ENCODE measurements around a stretch of chr10.

- PRO-cap = no peak
Observed at GRCh38 chr10:78266931-78267603, 233.4 kb downstream of the RPS24 start.

GRCh38 chr10:78408659-78409492 is 375.2 kb downstream of the RPS24 start:
- PRO-cap = no peak

DNA sequence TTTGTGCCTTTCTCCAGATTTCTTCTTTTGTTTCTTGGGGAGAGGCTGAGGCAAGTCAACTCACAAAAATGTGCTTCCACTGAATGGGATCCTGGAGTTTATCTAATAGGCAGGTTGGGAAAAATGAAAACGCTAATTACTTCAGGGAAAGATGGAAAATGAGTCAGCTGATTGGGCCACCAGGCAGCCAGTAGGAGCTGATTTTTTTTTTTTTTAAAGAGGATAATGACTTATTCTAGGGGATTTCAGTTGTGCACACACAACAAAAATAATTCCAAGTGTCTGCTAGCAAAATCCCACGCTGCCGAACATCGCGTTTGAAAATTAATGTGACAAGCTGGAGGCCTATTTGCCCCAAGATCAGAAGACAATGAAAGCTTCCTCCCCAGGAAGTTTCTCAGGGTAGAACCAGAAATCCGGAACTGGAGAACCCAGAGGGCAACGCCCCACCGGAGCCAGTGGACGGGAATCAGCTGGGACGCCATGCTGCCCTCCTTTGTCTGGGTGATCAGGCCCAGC is 412.7 kb upstream of the ZMIZ1 start:
- PRO-cap = no peak

GRCh38 chr10:78802460-78803325 is 266.1 kb upstream of the ZMIZ1 start:
- PRO-cap = no peak

- PRO-cap = no peak
Observed at GRCh38 chr10:78925809-78926270, 142.9 kb upstream of the ZMIZ1 start.

- PRO-cap = no peak
Observed at GRCh38 chr10:78960417-78960887, 108.3 kb upstream of the ZMIZ1 start.

DNA sequence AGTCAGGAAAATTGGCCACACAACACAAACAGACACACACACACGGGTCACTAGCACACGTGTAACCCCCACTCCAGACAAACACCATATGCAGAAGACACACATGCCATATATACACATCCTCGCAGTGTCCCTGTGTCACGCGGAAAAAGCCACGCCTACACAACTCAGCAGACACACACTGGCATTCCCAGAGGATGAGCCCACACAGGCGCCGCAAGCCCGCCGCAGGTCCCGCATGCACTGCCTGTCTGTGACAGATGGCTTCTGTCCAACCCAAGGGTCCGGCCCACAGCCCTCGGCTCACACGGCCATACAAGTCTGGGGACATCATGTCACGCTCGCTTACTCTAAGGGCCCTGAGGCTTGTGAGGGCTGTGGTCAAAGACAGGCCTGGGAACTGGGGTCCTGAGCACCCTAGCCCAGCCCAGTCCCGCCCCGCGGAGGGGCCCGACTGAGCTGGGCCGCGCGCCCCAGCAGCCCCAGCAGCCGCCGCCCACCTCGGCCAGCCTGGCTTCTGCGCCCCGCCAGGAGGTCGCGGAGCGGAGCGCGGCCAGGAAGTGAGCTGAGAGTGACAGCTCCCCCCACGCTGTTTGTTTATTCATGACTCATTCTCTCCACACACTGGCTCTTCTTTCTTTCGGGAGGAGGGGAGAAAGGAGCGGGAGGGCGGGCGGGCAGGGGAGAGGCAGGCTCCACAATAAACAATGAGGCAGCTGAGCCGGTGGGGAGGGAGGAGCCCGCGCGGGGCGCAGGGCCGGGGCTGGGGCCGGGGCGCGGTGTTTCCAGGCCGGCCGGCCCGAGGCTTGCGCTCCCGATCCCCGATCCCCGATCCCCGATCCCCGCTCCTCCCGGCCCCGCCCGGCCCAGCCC is 95.4 kb upstream of the ZMIZ1 start:
- PRO-cap = bidirectional peak, plus-strand start at position 187 of the sequence, minus-strand start at position 85 of the sequence; bidirectional peak, plus-strand start at position 715 of the sequence, minus-strand start at position 512 of the sequence

DNA sequence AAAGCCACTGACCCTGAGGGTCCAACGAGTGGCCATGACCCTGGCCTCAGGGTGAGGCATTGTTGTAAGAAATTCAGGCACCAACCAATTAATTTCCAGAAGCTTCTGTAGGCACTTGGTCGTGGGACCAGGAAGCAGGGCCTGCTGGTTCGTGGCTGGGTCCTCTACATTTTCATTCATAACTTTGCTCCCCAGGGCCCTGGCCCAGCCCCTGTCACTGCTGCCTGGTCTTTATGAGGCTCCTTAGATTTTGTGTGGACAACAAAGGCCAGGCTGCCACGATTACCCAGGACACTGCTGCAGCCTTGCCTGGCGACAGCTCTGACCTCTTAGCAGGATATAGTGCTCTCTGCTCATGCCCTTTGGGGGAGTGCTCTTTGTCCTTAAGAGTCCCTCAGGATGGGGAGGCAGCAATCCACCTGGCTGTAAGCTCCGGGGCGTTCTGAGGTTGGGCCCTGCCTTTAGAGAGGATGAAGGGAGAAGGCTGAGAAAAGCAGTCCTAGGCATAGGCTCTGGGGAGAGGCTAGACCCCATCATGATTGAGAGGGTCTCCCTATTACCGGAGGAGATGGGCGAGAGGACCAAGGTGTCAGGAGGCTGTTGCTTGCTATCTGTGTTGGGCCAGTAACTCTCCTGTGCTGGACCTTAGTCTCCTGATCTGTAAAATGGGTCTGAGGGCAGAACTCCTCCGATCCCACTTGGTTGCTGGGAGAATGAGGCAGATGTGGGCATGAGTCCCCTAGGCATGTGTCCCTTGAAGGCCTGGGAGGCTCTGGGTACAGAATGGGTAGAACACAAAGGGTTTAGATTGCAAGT is 4.0 kb downstream of the ZMIZ1 start:
- PRO-cap = no peak

DNA sequence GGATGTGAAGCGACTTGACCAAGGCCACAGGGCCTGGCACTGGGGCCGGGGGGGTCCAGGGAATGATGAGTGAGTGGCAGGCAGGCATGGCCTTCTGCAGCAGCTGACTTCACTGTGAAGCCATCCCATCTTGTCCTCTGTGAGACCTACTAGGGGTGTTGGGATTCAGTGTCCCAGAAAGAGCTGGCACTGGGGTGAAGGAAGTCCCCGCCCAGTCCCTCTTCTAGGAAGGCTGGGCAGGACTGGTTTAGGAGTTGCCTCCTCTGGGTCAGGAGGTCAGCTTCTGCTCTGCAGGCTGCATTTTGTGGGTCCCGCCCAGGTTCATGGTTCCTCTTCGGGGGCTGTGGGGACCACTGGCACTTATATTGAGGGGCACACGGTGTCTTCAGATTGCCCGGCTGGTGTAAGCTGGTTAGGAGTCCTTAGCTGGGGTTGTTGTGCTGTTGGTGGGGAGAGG is 10.9 kb downstream of the ZMIZ1 start:
- PRO-cap = no peak

DNA sequence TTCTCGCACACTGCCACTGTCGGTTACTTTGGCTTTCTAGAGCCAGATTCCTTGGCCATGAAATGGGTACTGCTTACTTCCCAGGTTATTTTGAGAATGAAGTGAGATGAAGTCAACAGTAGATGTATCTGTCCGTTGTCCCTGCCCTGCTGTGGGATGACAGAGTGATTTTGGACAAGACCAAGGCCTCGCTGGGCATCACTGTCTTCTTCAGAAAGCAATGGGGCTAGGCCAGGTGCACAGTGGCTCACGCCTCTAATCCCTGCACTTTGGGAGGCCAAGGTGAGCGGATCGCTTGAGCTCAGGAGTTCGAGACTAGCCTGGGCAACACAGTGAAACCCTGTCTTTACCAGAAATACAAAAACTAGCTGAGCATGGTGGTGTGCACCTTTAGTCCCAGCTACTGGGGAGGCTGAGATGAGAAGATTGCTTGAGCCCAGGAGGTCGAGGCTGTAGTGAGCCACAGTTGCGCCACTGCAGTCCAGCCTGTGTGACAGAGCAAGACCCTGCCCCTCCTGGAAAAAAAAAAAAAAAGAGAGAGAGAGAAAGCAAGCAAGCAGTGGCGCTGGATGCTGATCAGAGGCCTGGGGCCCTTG is 25.8 kb downstream of the ZMIZ1 start:
- PRO-cap = no peak

GRCh38 chr10:79097320-79097654 is 28.5 kb downstream of the ZMIZ1 start:
- PRO-cap = no peak

DNA sequence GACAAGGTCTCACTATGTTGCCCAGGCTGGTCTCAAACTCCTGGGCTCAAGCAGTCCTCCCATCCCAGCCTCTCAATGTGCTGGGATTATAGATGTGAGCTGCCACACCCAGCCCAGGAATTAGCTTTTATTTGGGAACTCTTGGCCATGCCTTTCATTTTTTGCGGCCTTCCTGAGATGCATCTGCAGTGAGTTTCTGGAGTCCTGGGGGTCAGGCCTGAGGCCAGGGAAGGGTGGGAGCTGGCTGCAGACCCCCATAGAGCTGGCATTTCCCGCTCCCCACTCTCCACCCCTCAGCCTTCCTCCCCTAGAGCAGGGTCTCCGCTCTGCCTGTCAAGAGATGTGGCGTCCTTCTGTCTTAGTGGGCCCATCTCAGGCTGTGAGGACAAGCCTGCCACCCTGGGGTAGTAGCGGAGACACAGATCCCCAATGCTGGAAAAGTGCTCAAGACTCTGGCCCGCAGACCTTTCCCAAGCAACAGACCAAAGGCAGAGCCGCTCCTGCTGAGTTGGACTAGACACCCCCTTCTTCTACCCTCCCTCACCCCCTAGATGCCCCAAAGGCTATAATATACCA is 77.2 kb downstream of the ZMIZ1 start:
- PRO-cap = no peak

DNA sequence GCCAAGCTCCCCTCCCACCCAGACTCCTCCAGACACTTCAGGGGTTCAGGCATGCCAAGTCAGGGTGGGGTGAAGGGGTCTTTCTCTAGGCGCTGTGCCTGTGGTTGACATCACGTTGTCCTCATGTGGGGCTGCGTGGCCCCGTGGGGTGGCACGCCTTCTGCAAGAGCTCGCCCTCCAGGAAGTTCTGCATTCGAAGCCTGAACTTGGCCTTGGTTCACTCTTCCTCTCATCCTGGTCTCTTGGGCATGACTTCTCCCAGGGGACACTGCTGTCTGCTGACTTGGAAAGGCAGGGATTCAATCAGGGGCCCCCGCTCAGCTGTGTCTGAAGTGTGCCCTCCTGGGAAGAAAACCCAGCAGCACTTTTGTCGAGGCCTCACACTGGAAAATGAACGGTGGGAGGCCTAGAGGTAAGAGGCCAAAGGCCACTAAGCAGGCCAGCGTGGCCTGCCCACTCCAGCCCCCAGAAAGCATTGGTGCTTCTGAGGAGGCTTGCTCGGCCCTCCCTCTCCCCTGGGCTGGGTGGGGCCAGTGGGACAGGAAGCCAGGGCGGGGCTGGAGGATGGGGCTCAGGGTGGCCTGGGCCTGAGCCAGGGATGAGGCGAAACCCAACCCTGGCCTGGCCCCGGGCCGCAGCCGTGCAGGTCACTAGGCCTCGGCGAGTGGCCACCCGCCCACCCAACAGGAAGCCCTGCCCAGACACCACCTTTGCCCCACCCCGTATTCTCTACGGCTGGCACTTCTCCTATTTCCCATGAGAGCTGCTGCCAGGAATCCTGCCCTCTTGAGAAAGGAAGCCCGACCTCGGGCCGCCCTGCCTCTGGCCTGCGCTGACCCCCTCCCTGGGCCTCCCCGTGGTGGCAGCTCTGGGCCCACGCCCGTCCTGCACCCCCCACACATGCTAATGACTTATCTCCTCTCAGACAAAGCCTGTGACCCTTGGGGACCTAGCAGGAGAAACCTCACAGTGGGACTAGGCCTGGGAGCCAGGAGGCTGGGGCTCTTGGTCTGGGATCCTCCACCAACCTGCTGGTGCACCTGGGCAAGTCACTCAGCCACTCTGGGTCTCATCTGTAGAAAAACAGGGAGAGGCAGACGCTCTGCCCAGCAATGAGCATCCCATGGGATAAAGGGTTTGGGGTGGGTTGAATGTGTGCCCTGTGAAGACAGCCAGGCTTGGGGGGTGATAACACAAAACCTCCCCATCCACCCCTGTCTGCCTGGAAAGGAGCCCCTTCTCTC is 81.2 kb downstream of the ZMIZ1 start:
- PRO-cap = bidirectional peak, plus-strand start at position 759 of the sequence, minus-strand start at position 474 of the sequence

GRCh38 chr10:79184814-79185907 is 116.4 kb downstream of the ZMIZ1 start:
- PRO-cap = no peak

GRCh38 chr10:79187809-79188822 is 119.3 kb downstream of the ZMIZ1 start:
- PRO-cap = bidirectional peak, plus-strand start at chr10:79188291, minus-strand start at chr10:79188265

DNA sequence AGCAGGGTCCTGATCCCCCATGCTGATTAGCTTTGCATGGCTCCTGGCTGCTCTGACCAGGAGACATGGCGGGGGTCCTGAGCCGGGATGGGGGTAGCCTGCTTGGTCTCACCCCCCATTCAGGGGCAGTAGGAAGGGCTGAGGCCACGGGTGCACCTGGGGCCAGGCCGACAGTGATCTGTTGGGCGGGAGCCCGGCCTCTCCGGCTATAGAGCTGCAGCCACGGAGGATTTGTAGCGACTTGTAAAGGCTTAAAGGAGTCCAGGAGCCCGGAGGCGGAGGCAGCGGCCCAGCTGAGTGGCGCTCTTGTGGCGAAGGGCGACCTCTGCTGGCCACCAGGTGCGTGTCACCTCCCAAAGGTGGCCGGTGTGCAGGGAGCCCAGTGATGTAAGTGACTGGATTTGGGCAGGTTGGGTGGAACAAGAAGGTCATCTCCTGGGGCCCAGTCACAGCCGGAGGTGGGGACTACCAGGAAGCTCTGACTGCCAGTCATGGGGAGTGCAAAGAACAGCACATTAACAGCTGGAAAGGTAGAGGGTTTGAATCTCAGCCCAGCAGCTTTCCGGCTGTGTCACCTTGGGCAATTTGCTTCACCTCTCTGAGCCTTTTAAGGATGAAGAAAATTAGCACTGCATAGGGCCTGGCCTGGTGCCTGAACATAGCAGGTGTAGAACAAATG is 126.7 kb downstream of the ZMIZ1 start:
- PRO-cap = no peak

GRCh38 chr10:79208072-79208638 is 139.1 kb upstream of the PPIF start:
- PRO-cap = no peak

GRCh38 chr10:79210245-79210838 is 136.9 kb upstream of the PPIF start:
- PRO-cap = no peak

DNA sequence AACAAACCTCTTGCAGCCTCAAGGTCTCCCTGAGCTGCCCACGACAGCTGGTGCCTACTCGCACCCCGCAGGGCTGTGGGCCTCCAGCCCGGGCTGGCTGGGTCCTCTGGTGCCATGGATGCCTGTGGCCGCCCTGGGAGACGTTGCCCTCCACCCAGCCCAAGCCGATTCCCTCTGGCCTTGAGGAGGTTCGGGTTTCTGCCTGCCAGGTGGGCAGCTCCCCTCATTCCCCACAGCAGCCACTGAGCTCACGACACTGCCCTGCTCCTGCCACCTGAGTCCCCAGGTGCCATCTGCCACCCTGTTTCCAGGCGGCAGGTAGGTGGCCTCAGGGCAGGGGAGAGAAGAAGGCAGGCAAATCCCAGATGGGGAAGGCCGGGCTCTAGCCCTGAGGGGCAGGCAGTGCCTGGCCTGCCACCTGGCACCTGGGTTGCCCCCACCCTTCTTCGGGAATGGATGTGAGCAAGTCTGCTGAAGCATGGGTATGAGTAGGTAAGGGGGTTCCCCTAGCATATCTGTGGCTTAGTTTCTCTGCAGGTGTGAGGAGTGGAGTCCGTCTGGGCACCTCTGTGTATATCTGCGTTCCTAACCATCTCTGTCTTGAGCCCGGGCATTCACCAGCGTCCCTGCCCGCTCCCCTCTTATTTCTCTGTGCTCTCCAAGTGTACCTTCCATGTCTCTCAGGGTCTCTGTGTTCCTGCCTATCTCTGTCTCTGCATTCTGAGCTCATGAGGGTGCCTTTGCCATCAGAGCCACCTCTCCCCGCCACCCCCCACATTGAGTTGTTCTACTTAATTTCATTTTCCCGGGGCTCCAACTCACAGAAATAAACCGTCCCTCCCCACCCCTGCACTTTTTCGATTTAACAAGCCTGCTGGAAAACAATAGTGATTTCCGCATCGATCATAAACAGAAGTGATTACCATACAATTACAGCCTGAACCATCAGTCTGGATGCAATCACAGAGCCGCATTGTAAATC is 92.0 kb upstream of the PPIF start:
- PRO-cap = no peak

DNA sequence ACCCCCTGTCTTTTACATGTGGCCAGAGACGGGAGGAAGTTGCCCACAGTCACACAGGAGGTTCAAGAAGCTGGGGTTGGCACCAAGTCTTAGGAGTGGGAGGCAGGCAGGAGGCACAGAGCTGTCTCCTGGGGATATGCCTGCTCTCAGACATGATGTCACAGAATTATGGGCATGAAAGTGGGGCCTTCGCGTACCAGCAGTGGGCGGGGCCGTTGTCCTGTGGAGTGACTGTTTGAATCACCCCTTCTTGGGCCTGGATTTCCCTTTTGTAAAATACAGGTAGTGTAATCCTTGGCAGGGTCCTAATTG is 81.2 kb upstream of the PPIF start:
- PRO-cap = no peak

All from rectum (tissue), 1 donor.